Hair follicular keratinocyte (primary cell): ENCODE measurements around a stretch of chr18.

DNA sequence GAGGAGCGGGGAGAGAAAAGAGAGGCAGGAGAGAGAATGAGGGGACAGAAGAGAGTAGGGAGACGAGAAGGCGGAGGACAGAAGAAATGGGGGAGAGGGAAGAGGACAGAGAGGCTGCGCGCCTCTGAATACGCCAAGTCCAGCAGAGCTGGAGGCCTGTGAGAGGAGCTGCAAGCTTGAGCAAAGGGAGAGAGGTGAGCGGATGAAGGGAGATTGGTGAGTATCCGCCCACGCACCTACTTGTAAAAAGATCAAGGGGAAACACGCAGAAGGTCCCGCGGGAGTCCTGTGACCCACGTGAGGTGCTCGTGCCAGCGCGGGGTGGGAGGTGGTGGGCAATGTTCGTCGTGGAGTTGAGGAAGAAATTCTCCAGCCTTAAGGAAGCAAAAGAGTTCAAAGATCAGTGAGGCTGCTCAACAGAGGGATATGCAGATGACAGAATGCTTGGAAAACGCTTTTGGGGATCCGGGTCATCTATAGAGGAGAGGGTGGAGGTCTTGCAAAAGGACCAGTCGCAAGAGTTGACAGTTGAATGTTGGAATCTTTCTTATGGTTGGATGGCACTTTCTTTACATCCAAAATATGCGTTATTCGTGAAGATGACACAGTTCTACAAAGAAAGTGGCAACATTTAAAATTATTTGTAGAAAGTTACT, 2.1 kb upstream of the NETO1 start:
- RAMPAGE, long total RNA = no peak

- RAMPAGE, long total RNA = no peak
Measured at GRCh38 chr18:74082356-74082849, 65.2 kb downstream of the FBXO15 start.

DNA sequence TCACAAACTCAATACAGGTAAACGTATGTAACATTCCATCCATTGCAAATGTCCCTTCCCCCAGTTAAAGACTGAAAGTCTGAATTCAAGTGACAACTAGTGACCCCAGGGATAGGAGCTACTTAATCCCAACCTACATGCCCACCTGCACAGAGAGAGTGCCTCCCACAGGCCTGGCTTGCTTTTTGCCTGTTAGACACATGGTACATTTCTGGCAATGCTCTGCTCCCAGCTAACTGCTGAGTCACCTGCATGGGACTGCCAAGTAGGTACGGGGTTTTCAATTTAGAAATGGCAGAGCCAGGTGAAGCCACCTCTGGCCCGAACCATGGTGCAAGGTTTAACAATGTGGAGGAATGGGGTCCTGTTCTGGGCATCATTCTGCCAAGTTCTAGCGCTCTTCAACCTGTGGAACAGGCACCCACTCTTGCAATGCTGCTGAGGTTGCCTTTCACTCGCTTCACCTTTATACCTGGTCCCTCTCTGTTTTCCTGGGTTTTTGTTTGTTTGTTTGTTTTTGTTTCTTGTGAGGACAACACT, 60.4 kb downstream of the CYB5A start:
- RAMPAGE, long total RNA = no peak

DNA sequence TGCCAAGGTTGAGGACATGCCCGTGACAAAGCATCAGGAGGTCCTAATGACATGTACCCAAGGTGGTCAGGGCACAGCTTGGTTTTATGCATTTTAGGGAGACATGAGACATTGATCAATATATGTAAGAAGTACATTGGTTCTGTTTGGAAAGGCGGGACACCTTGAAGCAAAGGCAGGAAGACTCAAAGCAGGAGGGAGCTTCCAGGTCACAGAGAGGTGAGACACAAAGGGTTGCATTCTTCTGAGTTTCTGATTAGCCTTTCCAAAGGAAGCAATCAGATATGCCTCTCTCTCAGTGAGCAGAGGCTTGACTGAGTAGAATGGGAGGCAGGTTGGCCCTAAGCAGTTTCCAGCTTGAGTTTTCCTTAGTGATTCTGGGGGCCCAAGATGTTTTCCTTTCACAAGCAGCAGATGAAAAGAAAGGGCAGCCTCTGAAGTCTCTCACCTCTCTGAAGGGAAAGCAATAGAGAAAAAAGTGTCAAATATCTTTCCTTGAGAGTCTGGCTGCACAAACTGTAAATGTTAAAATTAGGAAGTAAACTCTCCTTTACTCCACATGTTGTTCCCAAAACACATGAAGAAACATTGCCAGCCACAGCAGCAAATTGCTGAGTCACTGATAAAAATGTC, 40.4 kb downstream of the CYB5A start:
- RAMPAGE, long total RNA = no peak

- RAMPAGE, long total RNA = no peak
Measured at GRCh38 chr18:74290024-74290470, 1.7 kb downstream of the CYB5A start.

DNA sequence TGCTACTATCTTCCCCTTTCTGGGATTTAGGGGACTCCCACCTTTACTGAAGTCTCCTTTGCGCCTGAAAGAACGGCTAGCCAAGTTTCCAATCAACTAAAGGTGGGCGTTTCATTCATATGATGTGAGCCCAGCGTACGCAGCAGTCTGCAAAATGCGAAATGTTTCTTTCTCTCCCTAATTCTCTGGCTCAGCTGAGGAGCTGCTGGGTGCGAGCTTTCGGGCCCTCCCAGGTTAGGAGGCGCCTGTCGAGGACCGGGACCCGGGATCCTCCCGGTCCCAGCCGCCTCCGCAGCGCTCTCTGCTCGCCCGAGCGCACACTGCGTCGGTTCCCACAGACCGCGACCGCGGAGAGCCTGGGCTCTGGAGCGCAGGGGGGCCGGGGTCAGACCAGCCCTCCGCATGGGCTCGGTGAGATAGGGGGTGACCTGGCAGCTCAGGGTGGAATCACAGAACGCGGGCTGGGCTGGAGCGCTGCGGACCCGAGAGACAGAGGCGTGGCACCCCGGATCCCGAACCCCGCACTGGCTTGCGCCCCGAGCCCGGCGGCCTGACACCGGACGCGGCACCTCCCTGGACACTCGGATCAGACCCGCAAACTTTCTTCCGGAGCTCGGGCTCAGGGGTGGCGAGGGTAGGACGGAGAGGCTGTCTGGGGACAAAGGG, 815 bp downstream of the DIPK1C start:
- RAMPAGE, long total RNA = no peak

DNA sequence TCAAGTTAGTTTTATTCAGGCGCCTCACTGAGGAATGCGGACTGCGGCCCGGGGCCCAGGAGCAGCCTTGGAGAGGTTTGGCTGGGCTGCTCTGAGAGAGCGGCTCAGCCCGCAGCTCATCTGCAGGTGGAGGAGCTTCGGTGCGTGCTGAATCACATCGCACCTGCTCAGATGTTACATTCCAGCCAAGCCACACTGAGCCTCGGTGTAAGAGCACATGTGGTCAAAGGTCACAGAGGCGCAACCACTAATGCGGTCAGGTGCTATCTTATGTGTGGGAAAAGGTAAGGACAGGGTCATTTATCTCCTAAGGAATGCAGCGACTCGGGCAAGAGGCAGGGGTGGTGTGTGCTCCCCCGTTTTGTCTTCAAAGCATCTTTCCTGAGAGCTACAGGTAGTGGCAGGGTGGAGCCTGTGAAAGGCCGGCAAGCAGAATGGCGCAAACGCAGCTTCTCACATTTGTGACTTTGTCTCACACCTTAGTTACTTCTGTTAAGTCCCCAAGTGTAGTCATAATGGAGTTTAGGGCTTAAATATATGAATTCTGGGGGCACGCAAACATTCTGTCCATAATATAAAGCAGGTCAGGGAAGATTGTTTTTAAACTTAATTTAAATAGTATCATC, 16.9 kb upstream of the CNDP1 start:
- RAMPAGE, long total RNA = no peak

GRCh38 chr18:74551725-74552173, 17.4 kb downstream of the CNDP1 start:
- RAMPAGE, long total RNA = no peak

GRCh38 chr18:74612442-74612936, 14.8 kb downstream of the ZNF407 start:
- RAMPAGE, long total RNA = no peak

DNA sequence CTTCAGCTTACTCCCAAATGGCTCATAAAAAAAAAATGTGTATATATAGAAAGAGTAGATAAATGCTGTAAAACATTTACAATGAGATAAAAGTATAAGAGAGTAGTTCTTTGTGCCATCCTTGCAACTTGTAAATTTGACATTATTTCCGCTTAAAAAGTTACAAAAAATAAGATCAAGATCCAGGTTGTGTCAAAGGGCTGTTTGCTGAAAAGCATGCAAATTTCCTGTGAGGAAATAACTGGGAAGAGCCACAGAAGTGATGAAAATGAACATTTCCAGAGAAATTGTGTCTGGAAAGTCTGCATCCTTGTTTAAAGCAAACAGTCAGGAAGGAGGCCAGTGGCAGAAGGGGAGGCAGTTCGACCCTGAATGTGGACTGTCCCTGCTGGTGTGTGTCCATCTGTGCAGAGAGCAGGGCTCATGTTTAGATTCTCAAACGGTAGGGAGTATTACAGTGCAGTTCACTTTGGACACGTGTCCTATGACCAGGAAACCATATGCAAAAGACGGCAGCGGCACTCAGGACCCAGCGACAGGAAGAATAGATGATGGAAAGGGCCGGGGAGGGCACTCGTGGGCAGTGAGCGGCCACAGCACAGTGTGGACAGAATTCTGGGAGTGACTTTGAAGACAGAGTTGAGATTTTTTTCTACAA, 214.6 kb downstream of the PTGR3 start:
- RAMPAGE, long total RNA = no peak

DNA sequence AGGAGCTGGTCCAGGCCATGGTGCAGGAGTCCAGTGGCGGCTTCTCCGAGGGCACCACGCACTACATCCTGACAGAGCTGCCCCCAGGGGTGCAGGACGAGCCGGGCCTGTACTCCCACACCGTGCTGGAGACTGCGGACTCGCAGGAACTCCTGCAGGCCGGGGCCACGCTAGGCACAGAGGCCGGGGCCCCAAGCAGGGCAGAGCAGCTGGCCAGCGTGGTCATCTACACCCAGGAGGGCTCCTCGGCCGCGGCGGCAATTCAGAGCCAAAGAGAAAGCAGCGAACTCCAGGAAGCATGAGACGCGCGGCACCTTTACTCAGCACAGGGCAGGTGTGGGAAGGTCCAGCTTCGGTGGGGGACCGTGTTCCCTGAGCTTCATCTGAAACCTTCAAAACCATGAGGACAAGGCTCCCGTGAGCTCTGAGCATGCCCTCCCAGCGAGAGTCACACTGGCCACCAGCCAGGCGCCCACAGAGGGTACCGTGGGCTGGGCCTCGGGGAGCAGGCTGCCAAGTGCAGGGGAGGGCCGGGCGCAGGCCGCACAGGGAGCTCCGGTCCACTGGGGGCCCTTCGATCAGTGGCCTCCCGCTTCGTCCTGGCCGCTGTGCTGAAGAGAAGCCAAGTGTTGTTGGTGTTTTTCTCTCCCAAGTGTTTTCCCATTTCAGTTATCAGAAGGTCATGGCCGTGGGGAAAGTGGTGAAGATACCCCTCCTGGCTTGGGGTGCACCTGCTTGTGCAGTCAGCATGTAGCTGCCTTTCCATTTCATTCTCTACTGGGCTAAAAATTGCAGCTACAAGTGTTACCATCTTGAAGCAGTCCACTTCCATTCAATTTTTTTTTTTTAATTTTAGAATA, 144.5 kb downstream of the PTGR3 start:
- RAMPAGE, long total RNA = no peak

- RAMPAGE, long total RNA = no peak
Measured at GRCh38 chr18:75167509-75168473, 41.1 kb downstream of the PTGR3 start.

- RAMPAGE, long total RNA = no peak
Measured at GRCh38 chr18:75209893-75210227, 737 bp upstream of the TSHZ1 start.

GRCh38 chr18:75214639-75215407, 4.2 kb downstream of the TSHZ1 start:
- RAMPAGE, long total RNA = no peak

GRCh38 chr18:75350429-75350979, 77.0 kb downstream of the SMIM21 start:
- RAMPAGE, long total RNA = no peak

DNA sequence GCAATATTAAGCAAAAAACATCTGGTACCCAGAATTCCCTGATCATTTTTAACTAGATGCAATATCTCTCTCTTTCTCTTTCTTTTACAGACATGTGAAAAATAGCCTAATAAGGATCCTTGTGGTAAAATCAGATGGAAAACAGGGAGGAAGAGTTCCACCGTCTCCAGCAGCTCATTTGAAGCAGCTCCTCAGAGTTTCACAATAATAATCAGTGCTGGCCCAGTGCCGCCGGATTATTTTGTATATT, 227.5 kb upstream of the SMIM21 start:
- RAMPAGE, long total RNA = no peak

DNA sequence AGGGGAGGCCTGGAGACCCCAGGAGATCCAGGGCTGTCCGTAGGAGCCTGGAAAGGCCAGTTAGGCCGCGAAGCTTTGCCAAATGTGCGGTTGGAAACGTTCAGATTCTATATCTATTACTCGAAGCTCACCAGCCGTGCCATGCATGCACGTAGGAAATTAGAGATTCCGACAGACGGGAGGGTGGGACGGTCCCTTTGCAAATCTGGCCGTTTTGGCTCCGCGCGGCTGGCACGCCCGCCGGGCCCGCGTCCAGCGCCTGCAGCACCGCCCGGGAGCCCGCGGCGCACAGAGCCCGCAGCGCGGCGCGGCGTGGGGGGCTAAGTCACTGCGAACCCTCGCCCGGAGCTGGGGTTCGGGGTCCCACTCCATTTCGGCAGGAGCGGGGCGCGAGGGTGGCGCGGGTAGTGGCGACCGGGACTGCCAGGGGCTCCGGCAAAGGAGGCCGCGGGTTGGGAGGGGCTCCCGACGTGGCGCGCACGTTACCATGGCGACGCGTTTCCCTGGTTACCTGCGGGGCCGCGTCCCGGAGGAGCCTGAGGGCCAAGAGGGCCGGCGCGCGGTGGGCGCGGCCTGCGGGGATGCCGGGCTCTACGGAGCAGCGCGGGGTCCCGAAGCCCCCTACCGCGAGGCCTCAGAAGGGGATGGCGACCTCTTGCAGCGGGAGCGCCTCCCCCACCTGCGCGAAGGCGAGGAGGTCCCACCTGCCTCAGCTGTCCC, 488.7 kb upstream of the SMIM21 start:
- RAMPAGE, long total RNA = no peak

- RAMPAGE, long total RNA = no peak
Measured at GRCh38 chr18:76409852-76410620, 85.0 kb downstream of the ZNF516 start.

DNA sequence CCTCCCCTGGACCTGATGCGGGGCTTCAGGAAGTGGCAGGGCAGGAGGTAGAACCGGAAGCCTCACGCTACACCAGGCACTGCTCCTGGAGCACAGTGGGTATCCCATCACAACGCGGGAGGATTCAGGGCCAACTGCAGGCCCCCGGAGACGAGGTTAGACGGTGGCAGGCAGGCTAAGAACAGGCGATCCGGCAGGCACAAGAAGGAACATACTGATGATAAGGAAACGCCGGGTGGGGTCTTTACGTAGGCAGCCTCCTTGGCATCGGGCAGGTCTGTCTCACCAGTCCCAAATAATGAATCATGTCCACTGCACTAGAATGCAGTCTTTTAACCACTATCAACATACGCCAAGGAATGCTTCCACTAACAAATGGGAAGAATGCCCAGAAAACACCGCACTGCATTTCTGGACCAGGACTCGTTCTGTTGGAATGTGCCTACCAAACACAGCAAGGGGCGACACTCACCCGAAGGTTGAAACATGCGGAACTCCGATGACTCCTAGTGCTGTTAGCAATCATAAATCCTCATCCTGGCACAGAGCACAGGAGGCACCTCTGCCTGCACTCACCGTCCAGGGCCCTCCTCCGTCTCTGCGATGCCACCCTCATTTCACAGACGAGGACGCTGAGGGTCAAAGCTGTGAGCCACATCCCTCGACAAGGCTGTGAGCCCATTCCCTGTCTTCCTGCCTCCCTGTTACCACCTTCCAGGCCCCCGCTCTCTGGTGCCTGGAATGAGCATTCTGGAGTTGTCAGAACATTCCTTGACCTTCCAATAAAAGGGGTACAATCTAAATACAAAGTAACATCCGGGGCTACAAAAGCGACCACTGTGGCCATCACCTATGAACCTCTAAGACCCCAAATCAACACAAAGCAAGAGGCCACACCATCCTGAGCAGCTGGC, 35.1 kb downstream of the ZNF516 start:
- RAMPAGE, long total RNA = no peak

GRCh38 chr18:76517889-76518554, 23.0 kb upstream of the ZNF516 start:
- RAMPAGE, long total RNA = no peak